Bronchus (tissue), 1 donor: ENCODE measurements around the genes JPT1 and GGA3.

DNA sequence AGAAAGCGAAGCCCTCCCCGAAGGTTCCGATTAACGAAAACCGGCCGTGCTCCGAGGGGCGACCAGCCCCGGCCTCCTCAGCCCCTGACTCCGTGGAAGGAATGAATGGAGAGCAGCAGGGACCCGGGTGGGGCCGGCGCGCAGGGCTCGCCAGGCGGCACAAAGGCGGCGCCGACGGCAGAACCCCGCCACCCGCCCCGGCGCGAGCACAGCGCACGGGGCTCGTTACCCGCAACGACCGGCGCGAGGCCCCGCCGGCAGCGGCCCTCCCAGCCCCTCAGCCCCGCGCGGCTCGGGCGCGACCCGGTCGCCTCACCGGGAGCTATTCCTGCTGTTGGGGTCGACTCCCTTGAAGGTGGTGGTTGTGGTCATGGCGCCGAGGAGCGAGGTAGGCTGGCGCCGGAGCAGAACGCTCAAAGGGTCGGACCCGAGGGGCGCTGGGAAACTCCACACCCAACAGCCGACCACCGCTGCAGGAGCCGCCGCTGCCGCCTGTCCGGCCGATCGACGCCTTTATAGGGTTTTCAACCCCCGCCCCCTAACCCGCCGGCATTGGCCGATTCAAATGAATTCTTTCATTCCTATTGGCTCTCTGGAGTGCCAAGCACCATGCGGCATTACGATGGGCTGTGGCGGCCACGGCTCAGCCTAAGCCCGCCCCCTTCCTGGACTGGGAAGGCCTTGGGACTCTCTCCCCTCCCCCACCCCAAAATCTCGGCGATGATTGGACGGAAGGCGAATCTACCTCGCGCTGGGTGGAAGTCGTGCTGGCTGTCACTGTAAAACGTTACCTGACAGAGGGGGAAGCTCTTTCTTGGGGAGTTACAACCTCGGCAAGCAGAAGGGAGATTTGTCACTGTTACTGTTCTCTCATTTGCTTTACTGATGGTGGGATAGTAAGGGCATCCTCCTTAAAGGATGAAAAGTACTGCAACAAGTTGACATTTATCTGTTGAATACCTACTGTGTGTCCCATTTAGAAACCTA is at the start of gene JPT1:
Gene JPT1, minus strand, starts transcription at position 487 of the 987 bp plus-strand sequence.
- PRO-cap = bidirectional peak, plus-strand start at position 790 of the sequence, minus-strand start at position 487 of the sequence

- PRO-cap = no peak
Observed at GRCh38 chr17:75255830-75256863, 5.3 kb downstream of the GGA3 start.

DNA sequence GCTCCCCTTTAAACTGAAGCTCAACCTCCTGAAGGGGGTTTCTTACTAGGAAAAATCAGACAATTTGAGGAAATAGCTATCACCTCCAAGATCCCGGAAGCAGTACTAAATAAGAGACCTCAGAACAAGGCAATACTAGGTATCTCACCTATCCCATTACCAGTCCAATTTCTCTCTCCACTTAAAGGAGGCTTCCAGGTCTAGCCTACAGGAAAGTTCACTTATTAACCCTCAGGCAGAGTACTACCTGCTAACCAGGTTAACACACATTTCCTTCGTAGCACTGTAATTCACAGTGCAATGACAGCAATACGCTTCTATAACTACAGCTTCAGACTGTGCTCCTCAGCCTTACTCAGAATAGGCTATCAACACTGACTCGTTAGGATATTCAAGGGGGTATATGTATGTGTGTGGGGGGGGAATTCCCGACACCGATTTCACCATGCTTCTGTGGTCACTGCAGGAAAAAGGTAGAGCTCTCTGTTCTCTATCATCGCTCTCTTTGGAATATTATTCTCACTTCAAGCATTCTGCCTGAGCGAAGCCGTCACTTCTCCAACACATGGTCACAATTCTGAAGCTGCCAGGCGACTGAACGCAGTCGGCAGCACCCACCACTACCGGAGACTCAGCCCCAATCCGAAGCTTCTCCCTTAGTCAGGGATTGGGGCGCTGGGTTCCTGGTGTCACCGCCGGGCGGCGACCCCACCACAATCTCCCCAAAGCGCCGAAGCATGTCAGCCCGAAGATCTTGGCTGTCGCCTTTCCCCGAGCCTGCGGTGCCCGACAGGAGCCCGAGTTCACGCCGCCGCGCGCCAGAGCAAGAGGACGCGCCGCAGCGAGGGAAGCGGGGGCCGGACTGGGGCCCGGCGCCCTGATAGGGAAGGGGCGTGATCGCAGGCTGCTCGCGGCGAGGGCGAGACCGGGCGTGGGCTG is 628 bp downstream of the GGA3 start:
- PRO-cap = no peak

DNA sequence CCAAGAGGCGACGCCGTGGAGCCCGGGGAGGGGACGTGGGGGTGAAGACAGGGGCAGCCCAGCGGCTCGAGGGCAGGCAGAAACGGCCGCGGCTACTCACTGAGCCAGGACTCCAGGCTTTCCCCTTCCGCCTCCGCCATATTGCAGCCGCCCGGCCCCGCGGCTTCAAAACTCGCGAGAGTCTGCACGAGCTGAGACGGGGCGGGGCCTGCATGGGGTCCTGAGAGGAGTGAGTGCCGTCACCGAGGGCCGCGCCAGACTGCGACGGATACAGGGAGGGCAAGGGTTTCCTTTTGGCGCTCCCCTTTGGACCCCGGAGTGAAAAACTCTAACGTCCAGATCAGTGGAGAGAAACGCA is at the start of gene GGA3:
Gene GGA3, minus strand, starts transcription at position 159 of the 358 bp plus-strand sequence.
- PRO-cap = bidirectional peak, plus-strand start outside the sequence, minus-strand start at position 140 of the sequence

DNA sequence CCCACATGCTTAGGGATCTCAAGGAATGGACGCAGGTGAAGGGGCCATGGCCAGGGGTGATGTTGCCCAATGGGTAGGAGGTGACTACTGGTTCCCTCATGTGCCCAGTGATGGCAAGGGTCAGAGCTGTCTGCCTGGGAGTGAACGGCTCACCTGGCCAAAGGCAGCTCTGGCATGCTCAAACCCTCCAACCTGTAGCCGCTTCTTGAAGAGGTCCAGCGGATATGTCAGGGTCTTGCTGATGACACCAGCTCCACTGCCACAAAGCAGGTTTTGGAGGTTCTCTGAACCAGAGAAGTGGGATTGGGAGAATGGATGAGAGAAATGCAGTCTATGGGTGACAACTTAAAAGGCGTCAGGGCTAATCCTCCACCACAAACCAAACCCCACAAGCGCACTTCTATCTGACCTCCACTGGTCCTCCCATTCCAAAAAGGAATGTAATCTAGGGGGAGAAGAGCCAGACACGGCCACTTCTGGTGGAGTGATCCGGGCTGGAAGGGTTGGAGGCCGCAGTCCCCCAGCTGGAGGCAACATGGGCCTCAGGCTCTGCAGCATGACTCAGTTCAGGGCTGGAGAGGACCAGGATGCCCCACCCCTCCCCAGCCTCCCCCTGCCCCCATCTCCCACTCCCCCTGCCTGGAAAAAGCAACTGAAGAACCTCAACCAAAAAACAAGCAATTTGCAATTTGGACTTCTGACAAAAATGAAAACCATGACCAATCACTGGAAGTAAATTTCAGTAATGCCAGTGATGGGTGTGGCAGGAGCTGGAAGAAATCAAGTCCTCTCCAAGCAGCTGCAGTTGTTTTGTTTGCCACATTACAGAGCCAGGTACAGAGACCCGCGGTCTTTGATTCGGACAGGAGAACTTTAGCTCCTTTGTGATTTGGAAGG is 6.4 kb upstream of the MIF4GD start:
- PRO-cap = no peak

DNA sequence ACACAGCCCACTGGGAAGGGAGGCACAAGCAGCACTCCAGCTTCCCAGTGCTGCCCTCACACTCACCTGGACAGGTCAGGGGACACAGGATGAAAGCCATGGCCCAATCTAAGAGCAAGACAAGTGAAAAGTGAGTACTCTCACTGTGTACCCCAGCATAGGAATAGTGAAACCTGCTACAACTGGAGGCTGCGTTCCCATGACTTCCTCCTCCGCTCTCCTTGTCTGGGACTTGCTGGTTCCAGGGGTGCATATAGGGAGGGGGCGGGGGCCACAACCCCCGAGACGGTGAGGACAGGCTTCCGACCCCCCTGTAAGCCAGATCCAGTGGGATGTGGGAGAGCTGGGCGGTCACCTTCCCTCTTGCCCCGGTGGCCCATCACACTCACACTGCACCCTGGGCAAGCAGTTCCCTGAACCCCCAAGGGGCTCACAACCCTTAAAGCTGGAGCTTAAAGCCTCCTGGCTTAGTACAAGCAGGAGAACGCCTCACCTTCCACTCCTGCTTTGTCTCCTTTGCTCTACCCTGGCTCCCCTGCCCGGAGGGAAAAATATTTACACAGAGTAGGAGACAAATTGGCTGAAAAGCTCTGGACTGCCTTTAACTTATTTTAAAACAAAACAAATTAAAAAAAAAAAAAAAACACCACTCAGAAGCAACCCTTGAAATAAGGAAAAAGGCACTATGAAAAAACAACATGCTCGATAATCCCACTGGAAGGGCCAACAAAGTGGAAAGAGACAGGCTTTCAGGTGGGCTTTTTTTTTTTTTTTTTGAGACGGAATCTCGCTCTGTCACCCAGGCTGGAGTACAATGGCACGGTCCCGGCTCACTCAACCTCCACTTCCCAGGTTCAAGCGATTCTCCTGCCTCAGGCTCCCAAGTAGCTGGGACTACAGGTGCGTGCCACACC is 29.7 kb upstream of the SLC25A19 start:
- PRO-cap = no peak

DNA sequence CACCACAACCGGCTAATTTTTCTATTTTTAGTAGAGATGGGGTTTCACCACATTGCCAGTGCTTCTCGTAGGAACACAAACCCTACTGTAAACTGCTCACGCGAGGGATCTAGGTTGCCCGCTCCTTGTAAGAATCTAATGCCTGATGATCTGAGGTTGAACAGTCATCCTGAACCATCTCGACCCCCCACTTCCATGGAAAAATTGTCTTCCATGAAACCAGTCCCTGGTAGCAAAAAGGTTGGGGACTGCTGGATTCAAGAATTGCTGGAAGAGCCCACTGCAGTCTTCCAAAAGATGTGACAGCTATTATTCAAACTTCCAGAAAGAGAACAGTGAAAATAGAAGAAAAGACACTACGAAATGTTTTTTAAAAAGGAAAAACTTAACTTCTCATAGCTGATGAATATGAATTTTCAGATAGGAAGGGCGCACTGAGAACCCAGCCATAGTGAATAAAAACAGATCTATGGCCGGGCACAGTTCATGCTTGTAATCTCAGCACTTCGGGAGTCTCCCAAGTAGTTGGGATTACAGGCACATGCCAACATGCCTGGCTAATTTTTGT is 51.0 kb downstream of the GRB2 start:
- PRO-cap = no peak

DNA sequence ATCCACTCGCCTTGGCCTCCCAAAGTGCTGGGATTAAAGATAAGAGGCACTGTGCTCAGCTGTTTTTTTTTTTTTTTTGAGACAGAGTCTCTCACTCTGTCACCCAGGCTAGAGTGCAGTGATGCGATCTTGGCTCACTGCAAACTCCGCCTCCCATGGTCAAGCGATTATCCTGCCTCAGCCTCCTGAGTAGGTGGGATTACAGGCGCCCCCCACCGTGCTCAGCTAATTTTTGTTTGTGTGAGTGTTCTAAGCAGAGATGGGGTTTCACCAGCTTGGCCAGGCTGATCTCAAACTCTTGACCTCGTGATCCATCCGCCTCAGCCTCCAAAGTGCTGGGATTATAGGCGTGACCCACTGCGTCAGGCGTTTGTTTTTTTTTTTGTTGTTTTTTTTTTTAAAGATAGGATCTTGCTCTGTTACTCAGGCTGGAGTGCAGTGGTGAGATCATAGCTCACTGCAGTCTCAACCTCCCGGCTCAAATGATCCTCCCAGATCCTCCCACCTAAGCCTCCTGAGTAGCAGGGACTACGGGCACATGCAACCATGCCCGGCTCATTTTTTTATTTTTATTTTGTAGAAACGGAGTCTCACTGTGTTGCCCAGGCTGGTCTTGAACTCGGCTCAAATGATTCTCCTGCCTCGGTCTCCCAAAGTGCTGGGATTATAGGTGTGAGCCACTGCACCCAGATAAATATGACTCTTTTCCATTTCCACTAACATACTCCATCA is 37.2 kb downstream of the GRB2 start:
- PRO-cap = no peak

- PRO-cap = no peak
Observed at GRCh38 chr17:75378226-75378687, 27.2 kb downstream of the GRB2 start.

DNA sequence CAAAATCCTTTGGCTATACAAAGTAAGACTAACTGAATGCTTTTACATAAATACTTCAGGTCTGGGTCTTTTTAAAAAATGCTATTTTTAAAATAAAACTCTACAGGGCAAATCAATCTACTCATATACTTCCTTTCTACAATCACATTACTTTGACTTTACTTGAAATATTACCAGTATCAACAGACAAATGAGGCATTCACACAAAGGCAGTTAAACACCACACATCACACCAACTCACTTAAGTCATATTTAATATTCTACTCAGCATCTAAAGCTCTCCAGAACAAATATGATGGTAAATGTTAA is 12.4 kb downstream of the GRB2 start:
- PRO-cap = no peak

GRCh38 chr17:75404057-75404664 is 1.3 kb downstream of the GRB2 start:
- PRO-cap = no peak

DNA sequence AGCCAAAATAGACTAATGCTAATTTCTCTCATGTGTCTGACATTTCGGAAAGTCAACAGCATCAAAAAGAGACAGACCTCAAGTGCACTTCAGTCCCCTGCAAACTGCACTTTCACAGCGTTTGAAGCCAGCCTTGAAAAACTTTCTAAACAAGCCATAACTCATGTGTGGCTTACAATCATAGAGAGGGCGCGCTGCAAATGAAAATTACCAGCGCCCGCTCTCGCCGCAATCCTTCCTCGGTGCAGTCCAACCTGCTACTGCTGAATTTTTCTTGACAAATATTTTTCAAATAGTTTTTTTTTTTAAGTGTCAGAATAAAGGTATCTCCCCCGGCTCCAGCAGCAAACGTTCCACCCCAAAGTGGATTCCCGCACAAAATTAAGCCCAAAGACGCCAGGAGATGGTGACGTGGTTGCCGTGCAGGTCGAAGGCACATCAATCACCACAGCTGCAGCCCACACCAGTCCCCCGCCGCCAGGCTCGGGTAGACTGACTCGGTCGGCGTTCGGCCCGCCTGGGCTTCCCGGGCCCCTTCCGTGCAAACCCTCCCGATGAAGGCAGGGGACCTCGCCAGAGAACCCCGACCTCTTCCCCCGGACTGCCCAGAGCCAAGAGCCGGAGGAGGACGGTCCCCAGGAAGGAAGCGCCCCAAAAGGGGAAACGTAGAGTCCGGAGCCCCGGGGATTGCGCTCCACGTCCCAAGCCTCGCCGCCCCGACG is 652 bp downstream of the GRB2 start:
- PRO-cap = no peak

- PRO-cap = no peak
Observed at GRCh38 chr17:75430372-75430912, 25.0 kb upstream of the GRB2 start.

- PRO-cap = no peak
Observed at GRCh38 chr17:75499509-75500234, 15.7 kb downstream of the CASKIN2 start.

DNA sequence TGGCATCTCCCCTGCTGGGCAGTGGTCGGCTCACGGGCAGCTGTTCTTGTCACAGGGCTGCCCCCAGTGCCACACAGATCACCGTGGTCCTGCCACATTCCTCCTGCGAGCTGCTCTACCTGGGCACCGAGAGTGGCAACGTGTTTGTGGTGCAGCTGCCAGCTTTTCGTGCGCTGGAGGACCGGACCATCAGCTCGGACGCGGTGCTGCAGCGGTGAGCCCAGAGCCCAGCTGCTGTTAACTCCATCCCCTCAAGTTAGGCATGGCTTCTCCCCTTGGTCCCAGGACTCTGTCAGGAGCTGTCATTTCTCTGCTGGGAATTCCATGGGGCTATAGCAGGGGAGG is 28.4 kb upstream of the MYO15B start:
- PRO-cap = no peak

DNA sequence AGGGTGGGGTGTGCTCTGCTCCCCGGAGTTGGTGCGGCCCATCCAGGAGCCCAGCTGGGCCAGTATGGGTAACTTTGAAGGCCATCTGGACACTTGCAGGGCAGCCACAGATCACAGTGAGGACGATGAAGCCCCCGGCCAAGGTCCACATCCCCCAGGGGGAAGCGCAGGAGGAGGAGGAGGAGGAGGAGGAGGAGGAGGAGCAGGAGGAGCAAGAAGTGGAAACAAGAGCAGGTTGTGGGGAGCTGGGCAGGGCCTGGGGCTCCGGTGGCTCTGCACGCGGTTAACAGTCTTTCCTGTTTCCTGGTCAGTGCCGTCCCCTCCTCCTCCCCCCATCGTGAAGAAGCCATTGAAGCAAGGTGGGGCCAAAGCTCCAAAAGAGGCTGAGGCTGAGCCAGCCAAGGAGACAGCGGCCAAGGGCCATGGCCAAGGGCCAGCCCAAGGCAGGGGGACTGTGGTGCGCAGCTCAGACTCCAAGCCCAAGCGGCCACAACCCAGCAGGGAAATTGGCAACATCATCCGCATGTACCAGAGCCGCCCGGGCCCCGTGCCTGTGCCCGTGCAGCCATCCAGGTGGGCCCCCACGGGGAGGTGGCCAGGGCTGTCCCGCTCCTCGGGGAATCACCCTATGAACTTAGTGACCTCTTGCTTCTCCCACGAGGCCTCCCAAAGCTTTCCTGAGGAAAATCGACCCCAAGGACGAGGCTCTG is 16.9 kb upstream of the SMIM5 start:
- PRO-cap = no peak

GRCh38 chr17:75626291-75627013 is 6.8 kb upstream of the SMIM5 start:
- PRO-cap = no peak

DNA sequence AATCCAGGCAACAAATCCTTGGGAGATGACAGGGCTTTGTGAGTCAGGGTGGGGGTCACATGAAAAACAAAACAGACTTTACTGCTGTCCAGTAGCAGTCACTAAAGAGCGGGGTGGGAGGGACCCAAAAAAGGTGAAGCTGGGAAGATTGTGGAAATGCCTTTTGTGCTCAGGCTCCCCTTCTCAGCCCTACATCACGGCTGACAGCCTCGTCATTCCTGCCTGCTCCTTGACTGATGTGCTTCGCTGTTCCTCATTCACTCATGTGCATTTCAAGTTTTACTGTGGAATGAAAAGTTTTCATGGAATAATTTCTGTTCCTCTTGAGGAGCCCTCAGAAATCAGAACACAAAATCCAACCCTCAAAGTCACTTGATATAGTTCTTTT is 6.5 kb downstream of the SAP30BP start:
- PRO-cap = no peak

GRCh38 chr17:75684178-75685491 is 17.5 kb downstream of the SAP30BP start:
- PRO-cap = no peak

GRCh38 chr17:75755529-75756006 is 9.4 kb downstream of the GALK1 start:
- PRO-cap = no peak